Measurements from ENCODE around the gene ZNF878.

GRCh38 chr19:11925765-11926094 is 823 bp downstream of the ZNF700 start:
- PRO-cap: no peak

DNA sequence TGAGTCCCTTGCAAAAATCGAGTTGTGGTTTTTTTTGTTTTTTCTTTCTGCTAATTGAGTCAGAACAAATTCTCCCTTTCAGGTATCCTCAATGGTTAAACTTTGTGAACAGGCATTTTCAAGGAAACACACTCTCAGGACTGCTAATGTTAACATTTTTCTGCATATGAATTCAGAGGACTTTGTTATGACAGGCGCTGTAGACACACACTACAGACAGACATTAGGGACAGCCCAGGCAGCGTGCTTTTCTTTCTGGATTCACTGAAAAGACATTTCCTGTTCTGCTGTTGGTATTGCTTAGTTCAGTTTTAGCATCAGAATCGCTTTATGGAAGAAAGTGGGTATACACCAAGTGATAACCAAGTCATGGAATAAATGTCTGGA is 34.8 kb downstream of the ZNF433 start:
- PRO-cap: no peak

- PRO-cap: unidirectional peak, minus-strand start at chr19:12052961
Observed at GRCh38 chr19:12052395-12053251, at the start of gene ZNF878. Gene ZNF878, minus strand, starts transcription at chr19:12052961.

GRCh38 chr19:12141131-12141478 is 955 bp upstream of the ZNF20 start:
- PRO-cap: no peak

DNA sequence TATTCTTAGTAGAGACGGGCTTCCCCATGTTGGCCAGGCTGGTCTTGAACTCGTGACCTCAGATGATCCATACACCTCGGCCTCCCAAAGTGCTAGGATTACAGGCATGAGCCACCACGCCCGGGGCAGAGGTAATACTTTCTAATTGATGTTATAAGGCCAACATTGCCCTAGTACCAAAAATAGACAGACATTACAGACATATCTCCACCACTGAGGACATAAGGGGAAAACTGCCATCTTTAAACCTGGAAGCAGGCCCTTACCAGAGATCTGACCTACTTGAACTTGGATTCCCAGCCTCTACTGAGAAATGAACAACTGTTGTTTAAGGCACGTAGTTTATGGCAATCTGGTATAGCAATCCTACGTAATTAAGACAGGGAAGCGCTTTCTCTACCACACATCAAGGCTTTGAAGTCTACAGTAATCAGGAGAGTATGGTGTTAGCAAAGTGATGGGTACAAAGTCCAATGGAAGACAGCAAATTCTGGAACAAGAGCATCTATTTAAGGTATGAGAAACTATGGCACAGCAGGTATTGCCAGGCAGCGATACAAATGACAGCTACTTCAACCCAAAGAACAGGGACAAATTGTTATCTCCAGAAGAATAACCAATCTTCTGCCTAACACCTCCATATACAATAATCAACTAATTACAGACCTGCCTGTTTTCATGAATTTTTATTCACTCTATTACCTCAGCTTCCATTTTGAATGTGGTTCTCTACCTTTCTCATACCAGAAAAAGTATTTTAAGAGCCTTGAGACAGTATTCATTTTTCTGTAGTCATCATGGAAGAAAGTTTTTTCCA is 3.1 kb downstream of the ZNF563 start:
- PRO-cap: no peak

DNA sequence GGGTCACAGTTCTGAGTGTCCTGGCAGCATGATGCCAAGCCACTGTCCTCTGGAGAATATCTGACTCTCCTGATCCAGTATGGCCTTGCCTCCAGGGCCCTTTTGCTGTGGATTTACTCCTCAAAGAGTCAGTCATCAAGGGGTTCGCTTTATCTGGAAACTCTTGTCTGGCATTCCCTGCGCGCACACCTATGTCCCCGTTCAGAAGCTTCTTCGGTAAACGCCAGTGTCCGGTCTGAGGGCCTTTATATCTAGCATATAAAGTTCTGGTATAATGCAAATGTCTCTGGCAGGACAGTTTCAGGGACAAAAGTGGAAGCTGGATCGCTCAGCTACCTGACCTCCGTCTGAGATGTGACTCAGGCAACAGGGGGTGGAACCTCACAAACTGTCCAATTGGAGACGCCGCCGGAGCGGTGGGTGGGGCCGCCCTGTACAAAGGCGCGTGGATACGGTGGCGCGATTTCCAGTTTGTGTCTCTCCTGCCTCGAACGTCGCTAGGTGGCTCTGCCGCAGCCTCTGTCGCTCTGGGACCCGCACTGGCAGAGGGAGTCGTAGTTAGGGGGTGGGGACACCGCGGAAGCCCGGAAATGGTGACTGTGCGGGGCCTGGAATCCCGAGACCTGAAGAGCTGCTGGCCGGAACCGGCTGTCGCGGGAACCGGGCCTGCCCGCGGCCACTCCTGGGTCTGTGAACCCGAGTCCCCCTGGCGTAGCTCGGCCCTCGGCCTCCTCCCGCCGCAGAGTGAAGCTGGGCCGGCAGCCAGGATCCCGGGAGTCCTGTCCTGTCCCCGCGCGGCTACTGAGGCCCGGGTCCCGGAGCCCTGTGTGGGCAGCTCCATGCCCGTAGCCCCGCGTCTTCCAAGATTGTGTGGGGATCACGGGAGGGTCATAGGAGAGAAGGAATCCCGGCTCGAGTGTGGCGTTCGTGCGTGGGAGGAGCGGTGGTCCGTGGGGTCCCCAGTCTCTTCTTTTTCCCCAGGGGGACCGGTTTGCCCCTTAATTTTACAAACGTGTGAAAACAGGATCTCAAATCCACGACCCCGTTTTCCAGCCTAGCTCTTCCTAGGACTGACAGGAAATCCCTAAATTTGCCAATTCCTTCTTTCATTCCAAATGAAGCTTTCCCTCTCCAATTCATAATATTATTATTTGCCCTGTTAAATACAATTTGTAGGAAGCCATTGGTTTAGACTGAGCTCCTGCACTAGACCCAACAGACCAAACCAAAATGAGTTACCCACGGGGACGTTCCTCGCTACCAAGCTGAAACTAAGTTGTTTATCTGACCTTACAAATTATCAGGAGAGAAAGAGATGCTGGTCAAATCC is 10.8 kb upstream of the ZNF709 start:
- PRO-cap: bidirectional peak, plus-strand start at position 476 of the sequence, minus-strand start at position 349 of the sequence

DNA sequence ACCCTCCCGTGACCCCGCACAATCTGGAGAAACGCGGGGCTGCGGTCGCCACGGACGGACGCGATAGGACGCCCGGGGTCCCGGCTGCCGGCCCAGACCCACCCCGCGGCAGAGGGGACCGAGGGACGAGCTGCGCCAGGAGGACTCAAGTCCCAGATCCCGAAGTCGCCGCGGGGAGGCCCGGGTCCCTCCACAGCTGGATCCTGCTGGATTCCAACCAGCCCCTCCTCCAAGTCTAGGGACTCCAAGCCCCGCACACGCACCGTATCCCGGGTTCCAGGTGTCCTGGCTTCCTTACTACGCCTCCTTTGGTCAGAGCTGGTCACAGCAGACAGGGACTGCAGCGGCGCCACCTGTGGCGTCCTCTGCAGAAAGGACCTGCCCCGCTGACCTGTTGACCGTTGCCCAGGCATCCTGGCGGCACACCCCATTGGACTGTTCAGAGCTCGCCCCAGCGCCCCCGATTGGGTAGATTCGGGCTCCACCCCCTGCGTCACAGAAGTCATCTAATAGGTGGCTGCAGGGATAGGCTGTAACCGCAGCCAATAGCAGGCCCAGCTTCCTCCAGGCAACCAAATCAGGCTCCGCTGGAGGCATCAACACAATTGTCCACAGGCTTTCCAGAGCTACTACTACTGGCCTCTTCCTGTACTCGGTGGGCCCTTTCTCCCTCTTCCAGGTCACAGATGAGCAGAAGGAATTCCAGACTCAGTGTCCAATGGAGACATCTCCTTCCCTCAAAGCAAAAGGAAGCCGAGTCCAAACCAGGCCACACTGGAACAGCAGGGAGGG is 29.1 kb upstream of the ZNF709 start:
- PRO-cap: no peak

DNA sequence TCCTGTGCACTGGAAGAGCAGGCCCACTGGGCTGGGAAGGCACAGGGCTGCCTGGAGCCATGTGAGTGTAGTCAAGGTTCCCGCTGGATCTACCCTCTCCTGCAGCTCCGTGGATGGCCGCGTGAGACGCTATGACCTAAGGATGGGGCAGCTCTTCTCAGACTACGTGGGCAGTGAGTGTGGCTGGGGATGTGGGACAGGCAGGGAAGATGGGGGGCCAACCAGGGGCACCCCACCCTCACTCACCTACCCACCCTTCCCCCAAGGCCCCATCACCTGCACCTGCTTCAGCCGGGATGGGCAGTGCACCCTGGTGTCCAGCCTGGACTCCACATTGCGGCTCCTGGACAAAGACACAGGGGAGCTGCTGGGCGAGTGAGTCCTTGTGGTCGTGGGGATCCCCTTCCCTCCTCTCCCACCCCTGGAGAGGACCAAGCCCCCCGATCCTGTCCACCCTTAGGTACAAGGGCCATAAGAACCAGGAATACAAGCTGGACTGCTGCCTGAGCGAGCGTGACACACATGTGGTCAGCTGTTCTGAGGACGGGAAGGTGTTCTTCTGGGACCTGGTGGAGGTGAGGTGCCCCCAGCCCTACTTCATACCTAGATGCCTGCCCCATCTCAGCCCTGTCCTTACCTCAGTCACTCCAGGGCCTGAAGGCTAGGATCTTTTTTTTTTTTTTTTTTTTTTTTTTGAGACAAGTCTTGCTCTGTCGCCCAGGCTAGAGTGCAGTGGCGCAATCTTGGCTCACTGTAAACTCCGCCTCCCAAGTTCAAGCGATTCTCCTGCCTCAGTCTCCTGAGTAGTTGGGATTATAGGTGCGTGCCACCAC is 3.7 kb upstream of the WDR83OS start:
- PRO-cap: no peak

- PRO-cap: no peak
Observed at GRCh38 chr19:12675152-12675949, 6.1 kb upstream of the WDR83OS start.

DNA sequence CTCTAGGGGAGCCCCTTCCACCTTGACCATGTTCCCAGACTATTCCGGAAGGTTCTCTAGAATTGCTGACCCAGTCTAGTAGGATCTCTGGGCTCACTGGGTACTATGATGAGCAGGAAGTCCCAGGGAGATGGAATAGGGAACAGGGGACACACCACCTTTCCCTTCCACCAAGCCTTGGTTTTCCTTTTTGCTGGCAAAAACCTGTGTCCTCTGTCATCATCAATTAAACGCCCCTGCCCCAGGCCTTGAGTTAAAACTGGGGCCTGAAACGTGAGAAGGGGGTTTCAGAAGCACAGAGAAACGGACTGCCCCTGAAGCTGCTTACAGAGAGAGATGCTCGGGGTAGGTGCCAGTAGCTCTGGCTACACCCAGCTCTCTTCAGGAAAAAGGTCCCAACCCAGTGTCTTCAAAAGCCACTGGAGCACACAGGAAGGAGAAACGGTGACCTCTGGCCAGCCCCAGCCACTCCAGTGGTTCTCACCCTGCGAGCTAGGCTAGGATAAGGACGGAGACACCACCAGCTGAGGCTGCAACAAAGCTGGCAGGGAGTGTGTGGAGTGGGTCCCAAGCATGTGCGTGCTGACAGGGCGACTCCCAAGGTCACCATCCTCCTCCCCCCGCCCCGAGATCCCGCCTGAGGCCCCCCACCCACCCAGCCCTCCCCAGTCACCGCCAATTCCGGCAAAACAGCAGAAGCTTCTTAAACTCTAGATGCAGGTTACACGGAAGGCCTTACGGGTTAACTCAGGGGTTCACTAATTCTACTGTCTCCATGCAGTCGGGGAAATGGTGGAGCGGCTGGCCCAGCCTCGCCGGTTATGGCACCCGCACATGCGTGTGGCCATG is 3.8 kb upstream of the FBXW9 start:
- PRO-cap: no peak

DNA sequence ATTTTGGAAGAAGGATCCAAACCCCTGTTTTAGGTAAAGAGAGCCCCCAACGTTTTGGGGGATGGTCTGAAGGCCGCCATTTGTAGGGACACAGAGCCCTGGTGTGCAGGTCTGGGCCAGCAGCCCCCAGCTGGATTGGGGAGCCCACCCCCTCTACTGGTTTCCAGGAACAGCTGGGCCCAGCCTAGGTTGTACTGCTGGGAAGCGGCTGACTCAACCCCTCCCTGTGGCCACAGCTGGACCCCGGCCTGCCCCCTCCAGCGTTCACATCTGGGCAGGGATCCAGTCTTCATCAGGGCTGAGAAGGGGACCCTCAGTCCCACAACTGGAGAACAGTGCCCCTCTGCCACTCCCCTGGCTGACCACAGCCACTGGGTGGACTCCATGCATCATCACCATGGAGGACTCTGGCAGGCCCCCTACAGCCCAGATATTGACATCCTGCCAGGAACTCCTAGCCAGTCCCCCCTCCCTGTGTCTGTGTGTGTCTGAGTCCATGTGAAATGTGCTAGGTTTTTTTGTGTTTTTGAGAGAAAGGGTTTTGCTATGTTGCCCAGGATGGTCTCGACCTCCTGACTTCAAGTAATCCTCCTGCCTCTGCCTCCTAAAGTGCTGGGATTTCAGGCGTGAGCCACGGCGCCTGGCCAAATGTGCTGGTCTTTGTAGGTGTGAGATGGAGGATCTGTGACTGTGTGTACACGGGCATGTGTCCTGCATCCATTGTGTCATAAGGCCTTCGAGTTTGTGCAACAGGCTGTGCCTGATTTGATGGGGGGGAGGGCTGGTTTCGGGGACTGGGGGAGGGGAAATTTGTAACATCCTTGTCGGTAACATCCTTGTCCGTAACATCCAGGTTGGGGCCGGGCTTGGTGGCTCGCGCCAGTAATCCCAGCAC is 3.9 kb upstream of the HOOK2 start:
- PRO-cap: no peak

DNA sequence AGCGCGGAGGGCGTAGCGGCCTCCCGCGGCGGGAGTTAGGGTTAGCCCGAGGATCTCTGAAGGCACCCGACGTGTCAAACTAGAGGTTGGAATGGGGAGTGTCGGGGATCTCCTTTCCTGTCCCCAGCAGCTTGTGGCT is 384 bp downstream of the CALR start:
- PRO-cap: no peak

DNA sequence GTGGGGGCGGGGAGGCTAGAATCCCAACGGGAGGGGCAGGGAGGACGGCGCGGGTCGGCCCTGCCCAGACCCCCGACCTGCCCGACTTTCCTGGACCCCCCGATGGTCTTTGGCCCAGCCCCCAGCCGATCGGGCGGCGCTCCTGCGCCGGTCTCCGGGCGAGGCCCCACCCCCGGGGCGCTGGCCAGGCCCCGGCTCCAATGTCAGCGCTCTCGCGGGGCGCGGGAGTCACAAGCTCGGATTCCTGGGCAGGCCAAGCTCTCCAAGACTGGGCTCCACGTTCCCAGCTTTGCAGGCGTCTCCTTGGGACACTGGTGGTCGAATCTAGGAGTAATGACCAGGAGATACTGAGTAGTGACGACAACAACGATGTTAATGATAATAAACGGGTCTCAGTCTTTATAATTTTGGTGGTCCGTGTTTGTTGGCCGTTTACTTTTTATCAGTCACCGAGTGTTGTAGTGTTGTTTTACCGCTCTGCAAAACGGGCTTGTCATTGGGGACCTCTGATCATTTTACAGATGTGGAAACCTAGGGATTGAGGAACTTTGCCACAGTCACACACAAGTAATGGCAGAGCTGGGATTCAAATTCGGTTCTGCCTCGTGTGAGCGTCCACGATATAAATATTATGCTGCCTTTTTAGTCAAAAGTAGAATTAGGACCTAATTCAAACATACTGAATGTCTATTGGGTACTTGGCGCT is 564 bp downstream of the RAD23A start:
- PRO-cap: bidirectional peak, plus-strand start at position 227 of the sequence, minus-strand start at position 156 of the sequence

DNA sequence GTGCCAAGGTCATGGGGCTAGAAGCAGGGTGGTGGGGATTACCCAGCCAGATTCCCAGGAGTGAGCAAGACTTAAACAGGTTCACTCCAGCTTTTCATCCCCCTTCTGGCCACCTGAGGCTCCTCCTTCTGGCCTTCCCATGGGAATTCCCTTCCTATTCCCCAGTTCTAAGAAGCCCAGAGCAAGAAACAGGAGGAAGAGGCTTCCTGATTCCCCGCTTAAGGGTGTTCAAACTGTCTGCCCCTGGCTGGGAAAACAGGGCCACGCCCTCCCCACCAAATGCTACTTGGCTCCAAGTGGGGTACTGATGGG is 14.1 kb downstream of the NFIX start:
- PRO-cap: no peak

DNA sequence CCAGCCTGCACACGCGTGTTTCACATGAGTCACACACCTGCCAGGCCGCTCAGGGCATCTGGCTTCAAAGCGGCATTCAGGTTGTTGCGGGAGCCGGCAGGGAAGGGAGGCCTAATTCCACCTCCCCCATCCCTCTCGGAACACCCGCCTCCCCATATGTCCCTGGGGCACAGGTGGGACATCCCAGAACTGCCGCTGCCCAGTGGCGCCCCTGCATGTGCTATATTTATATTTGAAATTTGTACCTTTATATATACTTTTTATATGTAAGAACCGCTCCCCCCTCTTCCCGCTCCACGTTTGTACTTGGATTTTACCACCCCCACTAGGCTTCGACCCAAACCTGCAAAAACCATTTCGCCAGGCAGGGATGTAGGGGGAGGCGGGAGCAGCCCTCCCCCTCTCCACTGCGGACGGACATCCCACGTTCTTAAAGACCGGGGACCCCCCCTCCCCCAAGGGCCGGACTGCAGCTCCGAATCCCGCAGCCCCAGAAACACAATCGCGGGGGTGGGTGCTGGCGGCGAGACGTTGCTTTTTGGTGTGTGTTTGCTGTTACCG is 15.5 kb downstream of the NFIX start:
- PRO-cap: no peak

DNA sequence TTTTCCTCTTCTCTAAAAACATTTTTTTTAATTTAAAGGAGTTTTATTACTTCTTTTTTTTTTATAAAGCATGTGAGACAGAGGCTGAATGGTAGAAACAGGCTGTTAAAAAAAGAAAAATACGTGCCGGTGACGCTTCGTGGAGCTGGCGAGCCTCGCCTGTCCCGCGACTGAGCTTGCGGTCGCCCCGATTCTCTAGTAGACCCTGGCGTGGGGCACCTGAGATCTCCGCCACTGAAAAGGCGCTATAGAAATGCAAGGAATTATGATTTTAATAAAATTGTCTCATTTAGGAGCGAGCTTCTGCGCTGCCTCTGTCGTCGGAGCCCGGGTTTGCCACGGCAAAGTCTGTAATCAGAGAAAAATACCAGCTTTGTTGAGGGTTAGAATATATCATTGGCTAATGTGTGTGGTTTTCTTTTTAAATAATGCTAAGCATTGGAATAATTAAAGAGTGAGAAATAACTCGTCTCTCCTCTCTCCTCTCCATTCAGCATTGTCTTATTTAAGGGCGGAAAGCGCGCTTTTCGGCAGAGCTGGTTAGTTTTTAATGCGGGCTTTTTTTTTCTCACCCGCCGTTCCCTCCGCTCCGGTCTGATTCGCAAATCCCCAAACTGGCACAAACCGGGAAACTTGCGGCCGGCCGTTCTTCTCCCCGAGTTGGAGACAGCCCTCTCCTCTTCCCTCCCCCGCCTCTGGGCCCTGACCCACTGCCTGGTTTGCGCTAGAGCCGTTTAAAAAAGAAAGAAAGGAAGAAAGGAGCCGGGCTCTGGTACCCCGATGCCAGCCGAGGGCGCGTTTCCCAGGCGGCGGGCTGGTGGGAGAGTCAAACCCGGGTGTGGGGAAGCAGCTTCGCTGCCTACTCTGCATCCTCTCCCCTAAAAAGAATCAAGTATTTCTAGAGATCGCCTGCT is 18.6 kb downstream of the NFIX start:
- PRO-cap: no peak

DNA sequence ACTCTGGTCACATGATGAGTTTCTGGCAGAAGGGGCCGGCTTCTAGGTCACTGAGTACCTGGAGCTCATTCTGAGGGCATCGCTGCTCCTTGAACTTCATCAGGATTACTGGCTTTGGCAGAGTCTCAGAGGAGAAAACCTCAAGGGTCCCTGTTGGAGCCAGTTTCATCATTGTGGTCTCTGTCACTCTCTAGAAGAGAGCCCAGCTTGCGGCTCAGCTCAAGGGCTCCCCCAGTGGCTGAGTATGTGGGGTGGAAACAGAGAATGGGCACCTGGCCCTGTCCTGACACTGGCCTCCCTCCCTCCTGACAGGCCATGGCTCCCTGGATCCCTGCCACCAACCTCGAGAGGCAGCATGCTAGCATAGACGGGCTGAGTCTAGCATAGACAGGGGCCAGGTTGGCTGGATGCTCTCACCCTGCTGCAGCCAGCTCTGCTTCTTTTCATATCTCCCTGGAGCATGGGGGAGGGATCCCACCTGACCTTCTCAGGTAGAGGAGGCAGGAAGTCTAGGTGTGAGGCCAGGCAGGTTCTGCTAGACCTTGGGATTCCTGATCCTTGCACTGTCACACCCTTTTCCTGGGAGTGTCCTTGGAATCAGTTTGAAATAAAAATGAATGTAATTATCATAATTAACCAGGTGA is 38.9 kb downstream of the NFIX start:
- PRO-cap: unidirectional peak, minus-strand start at position 435 of the sequence

GRCh38 chr19:13053709-13054395 is 48.8 kb downstream of the LYL1 start:
- PRO-cap: no peak

- PRO-cap: unidirectional peak, plus-strand start at chr19:13055531
Observed at GRCh38 chr19:13054588-13055674, 47.7 kb downstream of the LYL1 start.

DNA sequence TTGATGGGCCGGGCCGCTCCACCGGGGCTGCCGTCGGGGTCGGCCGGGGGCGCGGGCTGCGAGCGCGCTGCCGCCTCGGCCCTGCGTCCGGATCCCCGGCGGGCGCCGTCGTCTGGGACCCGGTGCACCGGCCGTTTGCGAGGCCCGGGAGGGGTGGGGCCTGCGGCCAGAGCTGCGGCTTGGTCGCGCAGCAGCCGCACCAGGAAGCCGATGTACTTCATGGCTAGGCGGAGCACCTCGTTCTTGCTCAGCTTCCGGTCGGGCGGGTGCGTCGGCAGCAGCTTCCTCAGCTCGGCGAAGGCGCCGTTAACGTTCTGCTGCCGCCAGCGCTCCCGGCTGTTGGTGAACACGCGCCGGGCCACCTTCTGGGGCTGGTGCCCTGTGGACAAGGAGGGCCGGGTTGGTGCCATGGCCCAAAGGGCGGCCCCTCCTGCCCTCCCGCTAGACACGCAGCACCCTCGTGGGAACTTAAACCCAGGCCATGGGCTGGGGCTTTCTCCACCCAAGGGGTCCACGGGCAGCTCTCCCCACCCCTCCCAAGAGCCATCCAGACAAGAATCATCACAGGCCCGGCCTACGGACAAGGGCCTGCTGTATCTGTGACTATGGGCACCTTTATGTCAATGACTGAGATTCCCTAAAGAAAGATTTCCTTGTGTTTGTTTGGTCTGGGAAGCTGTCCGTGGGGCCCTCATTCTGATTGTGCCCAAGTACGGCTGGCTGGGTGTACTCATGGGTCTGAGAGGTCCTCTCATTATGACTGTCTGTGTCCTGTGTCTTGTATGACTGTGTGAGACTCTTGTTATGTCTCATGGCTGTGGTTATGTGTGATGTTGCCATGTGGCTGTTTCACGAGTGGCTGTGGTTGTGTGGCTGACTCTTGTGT is 3.1 kb downstream of the LYL1 start:
- PRO-cap: bidirectional peak, plus-strand start at position 309 of the sequence, minus-strand start at position 212 of the sequence